Left ventricle myocardium (tissue), 1 donor: ENCODE results near the gene KCNMB2.

DNA sequence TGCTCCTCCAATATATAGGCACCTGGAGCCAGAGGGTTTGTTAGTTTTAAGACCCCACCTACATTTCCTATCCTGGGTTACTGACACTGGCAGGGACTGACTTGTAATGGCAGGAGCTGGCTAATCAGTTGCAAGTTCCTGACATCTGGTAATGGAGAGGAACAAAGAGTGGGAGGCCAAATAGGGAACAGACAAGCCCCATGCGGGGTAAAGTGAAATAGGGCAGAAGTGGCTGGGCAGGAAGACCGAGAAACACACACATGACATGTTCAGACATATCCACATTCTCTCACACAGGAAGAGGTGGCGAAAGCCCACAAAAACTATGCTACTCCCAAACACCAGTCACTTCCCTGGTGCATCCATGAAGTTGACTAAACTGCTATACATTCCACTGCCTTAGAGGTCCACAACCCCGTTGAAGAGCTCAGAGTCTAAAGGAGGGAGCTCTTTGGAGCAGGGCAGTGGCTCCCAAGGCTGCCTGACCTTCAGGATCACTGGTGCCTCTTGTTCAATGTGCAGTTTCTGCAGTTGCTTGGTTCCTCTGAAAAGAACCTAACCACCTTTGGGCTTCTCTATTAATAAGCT is 394.1 kb upstream of the TBL1XR1 start:
- PRO-cap = no peak

GRCh38 chr3:177816479-177817361 is 619.4 kb upstream of the TBL1XR1 start:
- PRO-cap = no peak

DNA sequence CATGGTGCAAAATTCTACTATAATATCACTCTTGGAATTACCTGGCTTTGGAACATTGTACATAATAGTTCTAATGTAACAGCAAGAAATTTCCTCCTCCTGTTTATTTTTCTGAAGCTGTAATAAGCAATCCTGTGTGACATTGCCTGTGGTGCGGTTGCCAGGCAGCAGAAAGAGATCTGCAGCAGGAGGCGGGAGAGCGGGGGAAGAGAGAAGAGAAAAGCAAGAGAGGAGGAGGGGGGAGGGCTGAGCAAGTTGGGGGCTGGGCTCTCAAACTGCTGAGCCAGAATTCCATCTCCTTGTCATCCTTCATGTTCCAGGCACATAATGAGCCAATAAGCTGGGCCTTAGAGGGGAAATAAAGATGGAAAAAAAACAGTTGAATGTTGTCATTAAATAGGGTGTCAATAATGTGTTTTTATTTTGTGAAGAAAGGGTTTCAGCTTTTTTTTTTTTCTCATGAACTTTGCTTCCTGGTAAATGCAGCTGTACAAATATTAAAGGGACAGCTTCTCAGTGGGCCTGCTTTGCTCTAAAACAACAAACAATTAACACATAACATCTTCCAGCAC is 451.3 kb upstream of the KCNMB2 start:
- PRO-cap = no peak

GRCh38 chr3:178536137-178537204 is at the start of gene KCNMB2:
Gene KCNMB2 (plus strand): TSS chr3:178536436.
- PRO-cap = unidirectional peak, plus-strand start at chr3:178536236; unidirectional peak, minus-strand start at chr3:178536262

GRCh38 chr3:179220870-179221300 is 30.0 kb downstream of the KCNMB3 start:
- PRO-cap = no peak

DNA sequence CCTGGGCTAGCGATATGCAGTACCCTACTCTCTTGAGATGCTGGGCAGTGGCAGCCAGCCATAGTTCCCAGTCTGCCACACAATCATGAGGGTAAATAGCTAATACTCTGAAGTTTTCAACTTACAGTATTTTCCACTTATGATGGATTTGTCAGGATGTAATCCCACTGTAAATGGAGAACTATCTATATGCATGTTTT is 10.7 kb upstream of the KCNMB3 start:
- PRO-cap = no peak

DNA sequence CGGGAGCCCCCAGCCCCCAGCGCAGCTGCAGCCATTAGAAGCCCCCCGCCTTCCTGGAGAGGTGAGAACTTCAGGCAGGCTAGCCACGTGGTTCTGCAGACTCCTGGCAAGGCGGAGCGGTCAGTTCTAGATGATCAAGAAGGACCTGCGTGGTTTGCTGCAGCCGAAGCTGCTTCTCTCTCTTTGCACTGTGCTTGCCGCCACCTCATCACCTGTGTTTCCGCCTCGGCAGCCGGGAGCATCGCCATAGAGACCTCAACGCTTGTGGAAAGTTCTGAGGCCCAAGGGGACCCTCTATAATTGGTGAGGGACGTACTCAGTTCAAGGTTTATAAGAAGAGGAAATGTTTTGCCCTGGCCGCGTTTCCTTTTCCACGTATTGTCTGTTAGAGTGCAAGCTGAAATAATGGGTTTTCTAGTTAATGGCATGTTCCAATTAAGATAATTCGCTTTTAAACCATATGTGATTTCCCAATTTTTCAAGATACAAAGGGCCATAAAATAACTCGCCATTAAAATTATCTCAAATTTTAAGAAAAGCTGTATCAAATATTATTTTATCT is 16.0 kb upstream of the KCNMB3 start:
- PRO-cap = no peak

GRCh38 chr3:179680916-179681382 is 28.1 kb downstream of the USP13 start:
- PRO-cap = no peak

DNA sequence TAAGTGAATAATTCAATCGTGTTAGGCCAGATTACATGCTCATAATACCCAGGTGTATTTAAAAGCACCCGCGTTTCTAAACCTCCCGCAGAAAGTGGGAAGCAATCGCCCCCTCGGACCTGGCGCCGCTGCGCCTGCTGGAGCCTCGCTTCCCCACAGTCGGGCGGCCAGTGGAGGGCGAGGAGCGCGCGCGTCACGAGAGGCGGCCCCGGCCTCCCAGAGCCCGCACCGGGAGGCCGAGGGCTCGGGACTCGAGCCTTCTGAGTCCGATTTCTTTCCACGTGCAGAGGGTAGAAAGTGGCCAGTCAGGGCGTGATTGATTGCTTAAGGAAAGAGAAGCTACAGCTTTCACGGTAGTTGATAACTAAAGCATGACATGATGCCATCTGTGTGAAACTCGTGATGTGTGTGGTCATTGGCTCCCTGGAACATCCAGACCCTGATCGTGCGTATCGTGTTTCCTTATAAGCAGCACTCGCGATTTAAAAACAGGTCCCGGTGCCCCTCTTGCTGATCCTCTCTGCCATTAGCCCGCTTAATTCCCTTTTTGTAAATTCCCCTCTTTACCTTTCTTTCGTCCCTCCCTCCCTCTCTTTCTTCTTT is 15.7 kb upstream of the SOX2 start:
- PRO-cap = unidirectional peak, minus-strand start at position 136 of the sequence

GRCh38 chr3:181725314-181726318 is 13.9 kb downstream of the SOX2 start:
- PRO-cap = no peak

DNA sequence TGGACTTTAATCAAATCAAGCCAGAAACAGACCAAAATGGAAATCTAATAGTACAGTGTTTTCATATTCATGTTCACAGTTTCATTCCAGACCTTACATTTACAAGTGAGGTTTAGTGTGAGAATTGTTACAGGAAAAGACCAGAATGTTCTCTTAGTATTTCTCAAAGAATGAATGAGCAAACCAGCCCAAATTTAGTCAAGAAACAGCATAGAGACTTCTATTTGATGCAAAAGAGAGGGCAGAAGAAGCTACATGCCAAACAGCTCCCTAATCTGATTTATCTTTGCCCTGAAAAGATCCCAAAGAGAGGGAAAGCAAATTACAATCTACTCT is 230.5 kb downstream of the SOX2 start:
- PRO-cap = no peak

DNA sequence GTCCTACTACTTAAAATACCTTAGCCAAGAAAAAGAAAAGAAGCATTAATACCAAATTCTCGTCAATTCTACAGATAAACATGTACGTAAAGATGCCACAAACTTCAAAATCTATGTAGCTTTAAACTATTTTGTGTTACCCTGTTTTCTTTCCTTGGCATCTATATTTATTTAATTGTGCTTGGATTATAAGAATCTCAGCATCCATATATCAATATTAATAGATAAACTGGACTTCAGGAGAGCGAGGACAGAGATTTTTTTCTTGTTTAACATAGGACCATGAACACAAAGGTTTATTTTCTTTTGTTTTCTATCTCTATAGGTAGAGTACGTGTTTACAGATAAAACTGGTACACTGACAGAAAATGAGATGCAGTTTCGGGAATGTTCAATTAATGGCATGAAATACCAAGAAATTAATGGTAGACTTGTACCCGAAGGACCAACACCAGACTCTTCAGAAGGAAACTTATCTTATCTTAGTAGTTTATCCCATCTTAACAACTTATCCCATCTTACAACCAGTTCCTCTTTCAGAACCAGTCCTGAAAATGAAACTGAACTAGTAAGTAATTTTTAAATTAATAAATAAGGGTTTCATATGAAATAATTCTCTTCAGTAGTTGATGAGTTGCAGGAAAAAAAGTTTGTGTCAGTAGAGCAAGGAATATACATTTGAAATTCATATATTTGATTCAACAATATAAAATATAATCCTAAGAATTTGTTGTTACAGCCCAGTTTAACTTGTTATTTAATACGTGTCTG is 72.0 kb downstream of the ATP11B start:
- PRO-cap = no peak

GRCh38 chr3:182889989-182890376 is 90.4 kb downstream of the DCUN1D1 start:
- PRO-cap = no peak

- PRO-cap = no peak
Measured at GRCh38 chr3:182979457-182980185, 717 bp downstream of the DCUN1D1 start.

DNA sequence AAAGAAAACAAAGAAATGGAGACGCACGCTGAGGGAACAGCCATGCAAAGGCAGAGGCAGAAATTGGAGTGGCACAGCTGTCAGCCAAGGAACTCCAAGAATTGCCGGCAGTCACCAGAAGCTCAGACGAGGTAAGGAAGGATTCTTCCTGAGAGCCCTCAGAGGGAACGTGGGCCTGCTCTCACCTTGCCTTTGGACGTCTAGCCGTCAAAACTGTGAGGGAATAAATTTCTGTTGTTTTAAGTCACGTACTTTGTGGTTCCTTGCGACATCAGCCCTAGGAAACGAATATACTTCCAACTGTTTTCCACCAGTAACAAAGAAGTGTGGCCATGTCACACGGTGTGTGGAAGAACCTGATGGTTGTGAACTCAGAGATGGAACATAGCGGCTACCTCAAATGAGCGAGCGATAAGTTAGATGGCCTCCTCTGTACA is 41.0 kb upstream of the B3GNT5 start:
- PRO-cap = no peak

GRCh38 chr3:183254057-183254550 is 1.1 kb downstream of the B3GNT5 start:
- PRO-cap = bidirectional peak, plus-strand start at chr3:183254427, minus-strand start at chr3:183254332

- PRO-cap = no peak
Measured at GRCh38 chr3:183357615-183358177, 70.7 kb downstream of the MCF2L2 start.

- PRO-cap = no peak
Measured at GRCh38 chr3:183490561-183491336, 62.3 kb upstream of the MCF2L2 start.

- PRO-cap = unidirectional peak, plus-strand start at chr3:183627429
Measured at GRCh38 chr3:183627105-183627582, 8.3 kb upstream of the KLHL24 start.

GRCh38 chr3:183629944-183630192 is 5.6 kb upstream of the KLHL24 start:
- PRO-cap = no peak